ENCODE measurements around a stretch of chr11.

DNA sequence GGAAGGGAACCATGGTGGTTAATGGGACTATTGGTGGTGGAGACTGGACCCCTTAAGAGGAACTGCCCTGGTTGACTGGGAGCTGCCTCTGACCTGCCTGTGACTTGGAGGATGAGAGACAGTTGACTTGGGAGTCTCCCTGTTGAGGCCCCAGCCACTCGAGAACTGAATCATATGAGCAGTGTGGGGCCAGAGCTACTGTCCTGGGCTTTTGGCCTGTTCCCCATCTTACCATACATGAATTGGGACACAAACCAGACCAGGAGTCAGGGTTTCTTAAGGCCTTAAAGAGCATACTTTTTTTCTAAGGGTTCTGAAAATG lies 92.8 kb downstream of the TEAD1 start:
- PRO-cap, 3 experiments, result no peak in any of the 3 experiments

DNA sequence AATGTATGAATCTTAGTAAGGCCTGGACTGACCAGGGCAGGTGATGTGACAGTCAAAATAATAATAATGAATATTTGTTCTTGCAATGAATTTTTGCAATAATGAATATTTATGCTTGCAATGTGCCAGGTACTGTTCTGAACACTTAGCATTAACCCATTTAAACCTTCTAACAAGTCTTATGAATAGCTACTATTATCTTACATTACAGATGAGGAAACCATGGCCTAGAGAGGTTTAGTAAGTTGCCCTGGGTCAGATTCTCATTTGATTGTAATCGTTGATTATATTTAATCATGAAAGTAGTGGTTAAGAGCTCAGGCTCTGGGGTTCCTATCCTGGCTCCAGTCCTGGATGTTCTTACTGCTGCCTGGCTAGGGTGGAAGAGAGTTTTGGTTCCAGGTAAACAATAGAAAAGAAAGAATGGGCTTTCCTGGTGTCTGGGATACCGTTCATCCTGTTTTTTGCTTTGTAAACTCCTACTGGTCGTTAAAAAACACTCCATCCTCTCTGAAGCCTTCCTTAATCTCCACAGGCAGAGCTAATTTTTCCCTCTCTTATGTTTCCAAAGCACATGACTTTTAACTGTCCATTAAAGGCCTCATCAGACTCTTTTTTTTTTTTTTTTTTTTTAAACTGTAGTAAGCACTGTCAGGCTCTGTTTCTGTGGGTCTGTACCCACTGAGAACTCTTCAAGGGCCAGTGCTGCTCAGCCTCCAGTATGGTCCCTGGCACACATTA lies 103.9 kb downstream of the TEAD1 start:
- PRO-cap, 3 experiments, result no peak in any of the 3 experiments

DNA sequence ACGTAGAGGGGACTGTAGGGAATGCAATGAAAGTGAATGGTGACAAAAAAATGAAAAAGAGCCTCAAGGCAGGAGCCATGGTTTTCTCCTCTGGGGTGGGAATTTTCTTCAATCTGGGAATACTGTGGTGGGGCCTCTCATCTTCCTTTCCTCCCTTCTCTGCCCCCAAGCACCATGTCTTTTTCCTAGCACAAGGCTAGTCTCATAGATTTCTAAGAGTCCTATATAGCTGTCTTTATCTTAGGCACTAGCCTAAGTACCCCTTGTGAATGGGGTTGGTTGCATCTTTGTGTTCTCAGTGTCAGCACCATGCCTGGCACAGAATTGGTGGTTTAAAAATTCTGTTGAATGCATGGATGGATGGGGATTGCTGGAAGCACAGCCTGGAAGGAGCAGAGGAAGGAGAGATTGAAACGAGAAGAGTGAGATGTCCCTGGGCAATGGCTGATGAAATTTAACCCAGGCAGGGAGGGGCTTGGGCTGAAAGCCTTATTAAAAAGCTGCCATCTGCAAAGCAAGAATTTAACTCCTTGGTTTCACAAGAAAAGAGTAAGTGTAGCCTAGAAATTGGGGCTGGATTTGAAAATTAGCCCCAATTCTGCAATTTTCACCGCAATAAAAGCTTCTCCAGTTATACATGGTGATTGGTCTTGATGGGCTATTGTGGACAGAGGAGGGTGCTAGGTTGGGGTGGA lies 126.6 kb downstream of the TEAD1 start:
- PRO-cap, 3 experiments, result no peak in any of the 3 experiments

DNA sequence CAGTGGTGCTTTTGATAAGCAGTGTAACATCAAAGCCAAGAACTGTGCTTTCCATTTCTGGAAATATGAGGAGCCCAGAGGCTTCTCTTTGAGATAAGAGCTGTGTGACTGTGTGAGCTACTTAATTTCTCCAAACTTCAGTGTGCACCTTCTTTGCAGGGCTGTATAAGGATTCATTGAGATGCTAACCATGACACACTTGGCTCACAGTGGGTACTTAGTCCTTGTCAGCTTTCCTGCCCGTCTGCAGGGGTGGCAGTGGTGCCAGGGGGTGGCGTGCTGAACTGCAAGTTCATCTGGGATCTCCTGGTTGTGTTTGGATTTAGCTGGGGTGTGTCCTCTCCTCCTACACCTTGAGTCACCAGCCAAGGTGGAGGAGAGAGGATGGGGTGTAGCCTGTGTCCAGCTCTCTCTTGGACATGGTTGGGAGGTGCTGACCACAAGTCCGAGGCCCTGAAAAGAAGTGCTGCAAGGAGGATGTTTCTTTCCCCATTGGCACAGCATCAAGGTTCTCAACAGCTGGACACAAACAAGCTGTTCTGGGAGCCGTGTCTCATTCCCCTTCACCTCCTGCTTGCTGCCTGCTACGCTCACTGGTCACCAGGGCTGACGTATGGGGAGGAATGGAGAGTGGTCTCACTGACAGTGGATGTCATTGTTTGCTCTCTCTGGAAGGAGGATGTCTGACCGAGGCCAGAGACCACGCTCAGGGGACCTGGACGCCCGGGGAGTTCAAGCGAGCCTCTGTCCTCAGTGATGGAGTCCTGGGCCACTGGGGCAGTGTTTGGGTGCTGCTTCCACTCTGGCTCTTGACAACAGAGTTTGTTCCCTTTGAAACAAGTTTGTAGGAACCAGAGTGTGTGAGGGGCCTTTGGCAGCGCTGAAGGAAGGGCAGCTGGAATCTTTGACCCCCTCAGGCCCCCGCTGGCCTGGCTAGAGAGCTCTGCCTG lies 139.6 kb downstream of the TEAD1 start:
- PRO-cap, 3 experiments, result peak in 1 of 3 experiments; most common minus-strand start position 468 of the sequence (in 1)

DNA sequence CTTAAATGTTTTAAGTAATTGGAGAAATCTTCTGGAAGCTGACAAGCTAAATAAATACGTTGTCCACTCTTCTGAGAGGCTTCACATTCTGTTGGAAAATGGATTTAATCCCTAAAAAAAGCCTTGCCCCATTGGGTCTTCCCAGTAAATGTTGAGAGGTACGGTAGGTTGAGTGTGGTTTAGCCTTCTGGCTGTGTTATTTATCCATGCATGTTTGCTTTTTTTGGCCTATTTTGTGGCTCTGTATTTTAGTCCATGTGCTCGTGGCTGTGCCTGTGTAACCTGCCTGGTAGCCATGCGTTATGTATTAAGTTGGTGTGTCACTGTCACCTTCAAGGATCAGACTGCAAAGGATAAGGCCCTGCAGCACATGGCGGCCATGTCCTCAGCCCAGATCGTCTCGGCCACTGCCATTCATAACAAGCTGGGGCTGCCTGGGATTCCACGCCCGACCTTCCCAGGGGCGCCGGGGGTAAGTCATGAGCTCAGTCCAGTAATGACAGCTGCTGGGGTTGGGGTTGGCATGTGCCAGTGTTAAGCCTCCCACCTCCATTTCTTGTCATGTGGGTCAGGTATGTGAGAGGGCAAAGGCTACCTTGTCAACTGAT lies 129.6 kb upstream of the RASSF10 start:
- PRO-cap, 3 experiments, result no peak in any of the 3 experiments

- PRO-cap, 3 experiments, result no peak in any of the 3 experiments
These were observed 24.6 kb downstream of the RASSF10 start for GRCh38 chr11:13033784-13034102.

DNA sequence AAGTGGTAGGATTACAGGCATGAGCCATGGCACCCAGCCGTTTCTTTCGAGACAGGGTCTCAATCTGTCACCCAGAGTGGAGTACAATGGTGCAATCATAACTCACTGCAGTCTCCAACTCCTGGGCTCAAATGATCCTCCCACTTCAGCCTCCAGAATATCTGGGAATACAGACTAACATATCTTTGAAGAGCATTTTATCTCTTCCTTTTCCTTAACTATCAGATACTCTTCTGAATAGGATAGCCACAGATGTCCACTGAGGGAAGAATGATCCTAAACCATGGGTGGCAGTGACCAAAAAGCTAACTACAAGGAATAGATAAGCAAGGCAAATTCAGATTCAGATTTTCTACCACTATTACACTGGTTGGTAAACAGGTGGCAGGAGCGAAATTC lies 15.8 kb downstream of the BTBD10 start:
- PRO-cap, 3 experiments, result no peak in any of the 3 experiments

GRCh38 chr11:14261710-14263130 lies 96.8 kb downstream of the RRAS2 start:
- PRO-cap, 3 experiments, result no peak in any of the 3 experiments

DNA sequence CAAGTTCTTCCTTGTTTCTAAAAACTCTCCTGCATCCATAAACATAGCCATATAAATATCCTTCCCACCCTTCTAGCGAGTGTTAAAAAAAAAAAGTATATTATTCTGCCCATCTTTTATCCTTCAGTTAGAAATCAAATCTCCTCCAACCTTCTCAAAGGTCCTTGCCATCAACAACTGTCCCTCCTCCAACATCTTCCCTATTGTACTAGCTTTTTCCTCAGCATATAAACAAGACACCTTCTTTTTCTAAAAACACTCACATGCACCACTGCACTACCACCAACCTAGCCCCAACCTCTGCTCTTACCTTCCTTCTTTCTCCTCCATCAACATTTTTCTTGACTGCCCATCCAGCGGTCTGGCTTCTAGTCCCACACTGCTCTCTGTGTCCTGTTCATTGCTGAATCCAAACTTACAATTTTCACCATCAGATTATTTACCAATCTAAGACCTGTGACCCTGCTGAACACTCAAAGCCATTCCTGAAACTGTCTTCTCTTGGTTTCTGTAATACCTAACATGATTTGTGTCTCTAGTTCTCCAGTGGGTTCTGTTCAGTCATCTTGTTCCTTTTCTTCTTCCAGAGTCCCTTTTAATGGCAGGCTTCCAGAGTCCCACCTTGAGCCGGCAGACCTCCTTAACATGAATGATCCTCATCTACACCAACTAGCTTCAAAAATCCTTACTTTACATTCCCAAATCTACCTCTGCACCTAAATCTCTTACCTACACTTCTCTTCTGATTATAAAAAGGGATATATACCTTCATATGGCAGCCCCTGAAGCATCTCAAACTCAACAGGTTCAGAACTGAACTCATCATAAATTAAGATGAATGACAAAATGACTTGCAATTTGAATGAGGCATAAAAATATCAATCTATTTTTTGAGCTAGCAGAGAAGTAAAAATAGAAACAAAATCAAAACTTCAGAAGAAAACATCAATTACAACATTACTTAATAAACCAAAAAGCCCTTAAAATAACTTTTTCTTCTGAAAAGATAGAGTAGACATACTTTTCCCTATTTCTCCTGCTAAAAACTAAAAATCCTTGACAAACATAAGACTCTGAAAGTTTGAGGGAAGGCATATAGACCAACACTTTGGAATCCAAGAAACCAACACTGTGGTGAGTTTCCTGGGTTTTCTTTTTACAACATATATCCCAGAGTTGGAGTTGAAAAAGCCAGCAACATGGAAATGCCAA lies 24.0 kb downstream of the RRAS2 start:
- PRO-cap, 3 experiments, result no peak in any of the 3 experiments

DNA sequence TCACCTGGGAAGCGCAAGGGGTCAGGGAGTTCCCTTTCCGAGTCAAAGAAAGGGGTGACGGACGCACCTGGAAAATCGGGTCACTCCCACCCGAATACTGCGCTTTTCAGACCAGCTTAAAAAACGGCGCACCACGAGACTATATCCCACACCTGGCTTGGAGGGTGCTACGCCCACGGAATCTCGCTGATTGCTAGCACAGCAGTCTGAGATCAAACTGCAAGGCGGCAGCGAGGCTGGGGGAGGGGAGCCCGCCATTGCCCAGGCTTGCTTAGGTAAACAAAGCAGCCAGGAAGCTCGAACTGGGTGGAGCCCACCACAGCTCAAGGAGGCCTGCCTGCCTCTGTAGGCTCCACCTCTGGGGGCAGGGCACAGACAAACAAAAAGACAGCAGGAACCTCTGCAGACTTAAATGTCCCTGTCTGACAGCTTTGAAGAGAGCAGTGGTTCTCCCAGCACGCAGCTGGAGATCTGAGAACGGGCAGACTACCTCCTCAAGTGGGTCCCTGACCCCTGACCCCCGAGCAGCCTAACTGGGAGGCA lies 72.6 kb downstream of the PDE3B start:
- PRO-cap, 3 experiments, result no peak in any of the 3 experiments

GRCh38 chr11:14764958-14765790 lies 121.6 kb downstream of the PDE3B start:
- PRO-cap, 3 experiments, result no peak in any of the 3 experiments

DNA sequence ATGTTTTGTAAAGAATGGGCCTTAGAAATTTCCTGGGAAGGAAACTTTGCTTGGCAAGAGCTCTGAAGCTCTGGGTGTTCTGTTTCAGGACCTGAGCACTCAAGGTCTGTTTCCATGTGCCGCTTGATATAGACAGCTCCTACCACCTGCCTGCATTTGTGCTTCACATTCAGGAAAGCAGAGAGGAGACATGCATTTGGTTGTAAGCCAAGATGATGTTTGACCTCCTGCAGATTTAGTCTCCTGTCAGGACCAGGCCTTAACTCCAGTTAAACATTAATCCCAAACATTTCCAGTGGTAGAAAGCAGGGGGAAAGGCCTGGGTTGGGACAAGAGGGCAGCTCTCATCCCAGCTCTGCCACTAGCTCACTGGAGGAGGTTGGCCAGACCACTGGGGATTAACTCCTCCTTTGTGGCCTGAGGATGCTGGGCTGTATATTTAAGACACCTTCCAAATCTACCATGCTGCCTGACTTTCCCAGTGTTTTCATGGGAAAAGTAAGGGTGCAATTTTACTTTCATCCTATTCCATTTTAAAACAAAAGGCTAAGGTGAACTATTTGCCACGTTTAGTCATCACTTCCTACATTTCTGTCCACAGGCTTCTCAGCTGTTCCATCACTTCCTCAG lies 80.8 kb downstream of the INSC start:
- PRO-cap, 3 experiments, result no peak in any of the 3 experiments

DNA sequence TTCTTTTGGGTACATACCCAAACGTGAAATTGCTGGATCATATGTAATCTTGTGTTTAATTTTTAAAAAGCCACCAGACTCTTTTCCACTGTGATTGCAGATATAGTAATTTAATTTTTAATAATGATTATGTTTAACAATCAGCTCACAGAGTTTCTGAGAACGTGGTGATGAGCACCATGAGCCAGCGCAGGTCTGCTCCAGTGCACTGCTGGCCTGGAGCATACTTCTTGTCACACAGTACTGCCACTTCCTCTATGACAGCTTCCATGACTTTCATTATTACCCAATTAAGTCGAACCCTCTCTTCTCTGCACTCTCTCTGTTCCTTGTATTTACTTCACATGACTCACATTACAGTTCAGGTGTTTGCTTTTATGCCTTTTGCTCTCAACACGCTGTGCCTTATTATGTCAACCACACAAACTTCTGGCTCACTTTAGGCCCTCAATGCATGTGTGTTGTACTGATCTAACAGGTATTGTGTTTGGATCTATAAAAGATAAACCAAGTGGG lies 356.3 kb downstream of the INSC start:
- PRO-cap, 3 experiments, result no peak in any of the 3 experiments

- PRO-cap, 3 experiments, result no peak in any of the 3 experiments
These were observed 591.4 kb downstream of the SOX6 start for GRCh38 chr11:15764806-15765458.

- PRO-cap, 3 experiments, result no peak in any of the 3 experiments
These were observed 117.2 kb downstream of the SOX6 start for GRCh38 chr11:16239073-16239596.

DNA sequence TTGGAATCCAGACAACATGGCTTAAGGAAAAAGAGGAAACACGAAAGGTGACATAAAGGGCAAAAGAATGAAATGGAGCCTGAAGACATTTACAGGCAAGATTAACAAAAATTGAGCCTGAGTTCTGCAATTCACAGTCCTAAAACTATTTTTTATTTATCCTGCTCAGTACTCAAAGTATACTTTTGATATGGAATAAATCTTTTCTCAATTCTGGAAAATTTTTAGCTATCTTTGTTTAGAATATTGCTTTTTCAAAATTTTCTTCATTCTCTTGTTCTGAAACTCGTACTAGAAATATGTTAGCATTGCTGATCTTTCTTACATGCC lies 83.1 kb upstream of the C11orf58 start:
- PRO-cap, 3 experiments, result no peak in any of the 3 experiments

- PRO-cap, 3 experiments, result no peak in any of the 3 experiments
These were observed 50.1 kb downstream of the C11orf58 start for GRCh38 chr11:16788542-16788899.

- PRO-cap, 3 experiments, result no peak in any of the 3 experiments
These were observed 74.6 kb downstream of the C11orf58 start for GRCh38 chr11:16813003-16813563.

GRCh38 chr11:17014972-17015332 lies 738 bp upstream of the PLEKHA7 start:
- PRO-cap, 3 experiments, result no peak in any of the 3 experiments

- PRO-cap, 3 experiments, result no peak in any of the 3 experiments
These were observed 21.8 kb downstream of the PIK3C2A start for GRCh38 chr11:17185824-17186624.

Data from Metastatic Breast Carcinoma in the Ovary (tissue), 3 donors.